ENCODE data around the genes HEXIM2 and GOSR2.

- PRO-cap: no peak
These were observed 4.9 kb downstream of the PLCD3 start for GRCh38 chr17:45127484-45127777.

DNA sequence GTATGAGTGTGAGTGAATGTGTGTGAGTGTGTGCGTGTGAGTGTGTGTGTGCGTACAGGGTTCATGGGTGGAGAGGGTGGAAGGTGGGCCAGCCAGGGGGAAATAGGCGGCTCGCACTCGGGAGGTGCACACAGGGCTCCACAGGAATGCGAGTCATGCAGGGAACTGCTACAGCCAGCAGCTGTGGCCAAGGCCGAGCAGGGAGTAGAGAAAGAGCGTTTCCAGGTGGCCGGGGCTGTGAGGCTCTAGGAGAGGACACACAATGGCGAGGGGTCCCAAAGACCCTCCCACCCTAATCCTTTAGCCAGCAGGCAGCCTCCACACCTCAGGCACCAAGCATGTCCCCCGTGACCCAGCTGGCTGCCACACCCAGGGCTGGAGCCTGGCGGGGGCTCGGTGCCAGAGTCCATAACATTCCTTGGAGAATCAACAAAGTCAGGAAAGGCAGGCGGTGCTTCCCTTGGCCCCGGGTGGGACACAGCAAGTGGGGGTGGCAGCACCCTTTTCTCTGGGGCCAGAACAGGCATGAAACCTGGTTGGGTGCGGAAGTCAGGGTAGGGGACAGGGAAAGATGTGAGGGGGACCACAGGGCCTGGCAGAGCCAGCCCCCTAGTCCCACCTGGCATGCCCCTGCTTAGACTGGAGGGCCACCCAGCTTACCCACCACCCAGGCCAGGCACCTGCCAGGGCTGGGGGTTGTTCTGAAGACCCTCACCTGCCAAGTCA, 4.4 kb downstream of the PLCD3 start:
- PRO-cap: no peak

DNA sequence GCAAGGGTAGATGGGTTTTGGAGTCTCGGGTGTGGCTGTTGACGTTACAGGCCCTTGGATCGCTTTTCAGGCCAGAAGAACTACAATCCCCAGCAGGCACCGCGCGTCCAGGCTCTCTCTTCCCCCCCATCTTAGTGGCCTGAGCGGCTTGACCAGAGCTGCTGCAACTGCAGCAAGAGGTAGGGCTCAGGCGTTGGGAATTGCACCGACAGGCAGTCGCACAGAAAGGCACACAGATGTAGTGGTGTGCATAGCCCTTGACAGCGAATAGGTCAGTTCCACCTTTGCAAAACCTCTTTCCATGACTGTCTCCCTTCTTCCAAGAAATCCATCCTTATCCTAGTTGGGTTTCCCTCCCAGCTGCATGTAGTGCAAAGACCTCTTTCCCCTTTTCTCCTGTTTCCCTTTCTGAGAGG, at the start of gene HEXIM2:
Gene HEXIM2 (plus strand): TSS at position 115 of the 416 bp plus-strand sequence.
- PRO-cap: no peak

DNA sequence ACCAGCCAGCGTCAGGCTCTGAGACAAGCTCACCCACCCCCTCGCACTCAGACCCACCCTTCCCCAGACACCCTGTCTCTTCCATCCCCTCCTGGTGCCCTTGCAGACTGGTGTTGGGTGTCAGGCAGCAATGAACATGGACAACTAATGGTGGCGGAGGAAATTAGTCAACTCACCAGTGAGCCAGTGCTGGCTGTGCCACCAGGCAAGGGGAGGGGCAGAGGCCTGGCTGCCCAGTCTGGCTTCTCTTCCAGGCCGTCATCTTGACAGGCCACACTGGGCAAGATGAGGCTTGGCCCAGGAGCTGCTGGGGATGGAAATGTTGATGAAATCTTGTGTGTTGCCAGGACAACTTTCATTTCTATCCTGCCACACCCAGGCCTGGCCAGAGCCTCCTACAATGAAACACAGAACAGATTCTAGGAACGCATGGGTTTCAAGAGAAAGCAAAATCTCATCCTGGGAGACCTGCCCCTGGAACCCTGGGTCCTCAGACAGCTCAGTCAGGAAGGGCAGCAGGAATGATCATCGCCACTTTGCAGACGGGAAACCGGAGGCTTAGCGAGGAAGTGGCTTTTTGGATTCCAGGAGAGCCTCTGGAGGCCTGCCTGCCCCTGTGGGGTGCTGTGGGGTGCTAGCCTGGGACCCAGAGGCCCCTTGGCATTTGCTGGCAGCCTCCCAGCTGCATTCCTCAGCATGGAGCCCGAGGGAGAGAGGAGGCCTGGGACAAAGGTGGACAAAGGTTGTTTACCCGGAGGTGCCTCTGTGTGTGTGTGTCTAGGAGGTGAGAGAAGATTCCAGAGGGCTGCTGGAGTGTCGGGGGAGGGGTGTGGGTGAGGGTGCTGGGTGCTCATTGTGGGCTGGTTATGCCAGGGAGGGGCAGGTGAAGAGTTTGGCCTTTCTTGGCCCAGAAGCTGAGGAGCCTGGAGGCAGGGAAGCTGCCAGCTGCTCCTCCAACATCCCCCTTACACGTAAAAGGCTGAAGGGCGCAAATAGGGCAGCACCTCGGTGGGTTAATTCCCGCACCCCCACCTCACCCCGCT, 9.4 kb downstream of the HEXIM2 start:
- PRO-cap: bidirectional peak, plus-strand start at position 917 of the sequence, minus-strand start at position 686 of the sequence

DNA sequence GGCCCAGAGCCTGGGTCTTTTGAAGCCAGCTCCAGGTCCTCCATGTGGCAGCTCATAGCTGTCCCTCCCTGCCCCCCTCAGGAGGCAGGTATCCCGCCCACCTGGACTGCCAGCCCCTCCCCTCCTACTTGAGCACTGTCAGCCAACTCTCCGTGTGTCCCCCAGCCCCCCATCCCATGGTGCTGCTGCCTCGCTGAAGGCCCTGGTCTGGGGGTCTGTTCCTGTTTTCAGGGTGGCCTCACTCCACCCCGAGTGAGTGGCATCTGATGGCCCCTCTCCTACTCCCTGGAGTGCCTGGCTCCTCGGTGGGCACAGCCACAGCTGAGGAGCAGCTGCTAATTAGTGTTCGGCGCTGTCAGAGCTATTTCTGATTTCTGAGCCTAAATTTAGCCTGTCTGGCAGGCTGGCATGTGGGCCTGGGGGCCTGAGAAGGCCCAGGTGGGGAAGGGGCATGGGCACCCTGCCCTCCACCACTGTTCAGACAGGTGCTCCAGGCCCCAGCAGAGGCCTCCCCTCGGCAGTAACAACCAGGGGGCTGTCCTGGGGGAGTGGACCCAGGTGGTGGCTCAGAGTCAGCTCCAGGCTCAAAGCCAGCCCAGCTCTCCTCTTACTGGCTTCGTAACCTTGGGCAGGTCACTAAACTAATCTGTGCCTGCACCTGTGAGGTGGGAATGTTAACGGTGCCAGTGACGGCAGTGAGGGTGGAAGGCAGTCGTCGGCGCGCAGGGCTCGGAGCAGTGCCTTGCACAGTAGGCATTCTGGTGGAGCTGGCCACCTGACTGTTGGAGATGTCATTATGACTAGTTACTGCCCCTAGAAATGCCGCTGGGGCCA, 6.4 kb downstream of the FMNL1 start:
- PRO-cap: no peak

GRCh38 chr17:45231743-45231883, 9.9 kb downstream of the FMNL1 start:
- PRO-cap: no peak

DNA sequence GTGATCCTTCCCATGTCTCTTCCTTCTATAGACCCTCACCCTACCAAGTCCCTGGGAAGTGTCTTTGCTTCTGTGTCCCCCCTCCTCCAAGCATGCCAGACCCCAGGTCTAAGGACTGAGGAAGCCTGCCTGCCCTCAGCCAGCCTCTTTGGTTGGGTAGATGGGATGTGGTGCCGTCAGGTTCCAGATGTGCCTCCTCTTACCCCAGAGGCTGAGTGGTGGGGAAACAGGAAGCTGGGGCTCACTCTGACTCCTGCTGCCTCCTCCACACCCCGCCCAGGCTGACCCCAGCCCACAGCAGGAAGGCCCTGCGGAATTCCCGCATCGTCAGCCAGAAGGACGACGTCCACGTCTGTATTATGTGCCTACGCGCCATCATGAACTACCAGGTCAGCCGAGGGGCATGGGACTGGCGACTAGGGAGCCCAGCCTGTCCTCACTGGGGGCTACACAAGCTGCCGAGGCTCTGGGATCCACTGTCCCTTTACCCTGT, 14.2 kb downstream of the FMNL1 start:
- PRO-cap: no peak

- PRO-cap: no peak
These were observed 26.4 kb downstream of the MAP3K14 start for GRCh38 chr17:45290315-45290906.

- PRO-cap: no peak
These were observed 4.1 kb downstream of the MAP3K14 start for GRCh38 chr17:45312472-45313341.

DNA sequence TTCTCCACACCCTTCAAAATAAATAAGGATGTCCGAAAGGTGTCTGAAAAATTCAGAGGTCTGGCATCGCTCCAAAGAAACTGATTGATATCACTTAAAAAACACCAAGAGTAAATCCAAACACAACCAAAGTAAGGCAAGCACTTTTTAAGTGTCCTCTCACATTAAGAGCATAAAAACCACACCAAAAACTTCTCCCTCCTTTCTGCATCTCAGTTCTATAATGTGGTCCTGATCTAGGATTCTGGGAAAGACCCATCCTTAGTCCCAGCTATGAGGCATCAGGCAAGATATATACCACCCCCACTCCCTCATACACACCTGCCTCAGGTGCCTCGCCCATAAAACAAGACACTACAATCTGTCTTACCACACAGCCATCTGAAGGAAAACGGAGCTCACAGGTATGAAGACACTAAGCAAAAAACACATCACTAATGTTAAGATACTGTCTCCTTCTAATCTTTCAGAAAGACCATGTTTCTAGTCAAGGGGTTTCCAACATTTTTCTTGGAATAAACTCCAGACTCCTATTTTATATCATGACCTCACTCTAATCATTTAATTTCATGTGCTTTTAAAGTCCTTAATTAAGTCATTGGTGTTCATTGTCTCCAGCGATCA, 1.3 kb downstream of the MAP3K14 start:
- PRO-cap: unidirectional peak, plus-strand start at position 386 of the sequence

DNA sequence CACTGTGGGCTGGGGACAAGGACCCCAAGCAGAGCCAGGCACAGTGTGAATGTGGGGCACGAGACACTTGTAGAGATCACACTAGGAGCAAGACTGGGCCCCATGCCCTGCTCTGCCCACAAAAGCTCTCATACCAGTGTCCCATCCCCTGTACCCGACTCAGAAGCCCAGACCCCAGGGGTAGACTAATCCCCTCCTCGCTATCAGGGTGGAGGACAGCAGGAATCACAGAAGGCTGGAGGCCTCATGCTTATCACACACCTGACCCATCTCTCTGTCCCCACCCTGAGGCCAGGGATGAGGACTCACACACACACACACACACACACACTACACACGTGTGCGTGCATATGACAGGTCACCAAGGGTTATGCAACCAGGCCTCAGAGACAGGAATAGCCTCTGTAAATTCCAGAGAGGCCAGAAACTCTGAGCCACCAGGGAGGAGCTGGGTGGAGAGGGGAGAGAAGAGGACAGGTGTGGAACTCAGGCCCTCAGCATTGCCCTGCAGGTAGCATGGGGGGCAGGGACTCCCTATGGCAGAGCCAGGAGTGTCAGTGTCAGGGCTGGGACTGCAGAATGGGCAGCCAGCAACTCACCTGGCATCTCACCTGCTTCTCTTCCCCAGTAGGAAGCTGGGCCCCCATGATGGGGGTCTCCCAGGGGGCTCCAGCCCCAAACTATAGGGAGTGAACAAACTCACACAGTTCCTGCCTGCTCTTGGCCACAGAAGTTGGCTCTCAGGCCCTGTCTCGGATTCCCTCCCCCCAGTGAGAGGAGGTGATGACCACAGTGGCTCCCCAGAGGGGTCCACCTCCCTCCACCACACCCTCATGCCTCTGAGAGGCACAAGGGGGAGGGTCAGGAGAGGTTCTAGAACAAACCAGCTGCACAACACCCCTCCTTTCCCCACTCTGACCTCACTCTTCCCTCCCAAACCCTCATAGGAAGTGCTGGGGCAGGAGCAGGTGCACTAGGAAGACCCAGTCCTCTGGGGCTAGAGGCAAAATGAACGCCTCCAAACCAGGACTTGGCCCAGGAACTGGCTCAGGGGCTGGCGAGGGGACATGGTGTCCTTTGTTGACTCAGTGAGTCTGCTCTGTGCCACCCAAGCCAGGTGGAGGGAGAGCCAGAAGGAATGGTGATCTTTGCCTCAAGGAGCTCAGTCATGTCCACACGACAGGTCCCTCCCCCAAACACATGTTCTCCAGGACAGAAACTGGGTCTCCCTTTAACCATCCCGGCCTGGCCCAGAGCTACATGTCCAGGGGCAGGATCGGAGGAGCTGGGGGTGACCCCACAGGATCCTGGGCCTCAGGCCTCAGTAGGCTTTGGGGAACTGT, 20.7 kb downstream of the ARHGAP27 start:
- PRO-cap: no peak

DNA sequence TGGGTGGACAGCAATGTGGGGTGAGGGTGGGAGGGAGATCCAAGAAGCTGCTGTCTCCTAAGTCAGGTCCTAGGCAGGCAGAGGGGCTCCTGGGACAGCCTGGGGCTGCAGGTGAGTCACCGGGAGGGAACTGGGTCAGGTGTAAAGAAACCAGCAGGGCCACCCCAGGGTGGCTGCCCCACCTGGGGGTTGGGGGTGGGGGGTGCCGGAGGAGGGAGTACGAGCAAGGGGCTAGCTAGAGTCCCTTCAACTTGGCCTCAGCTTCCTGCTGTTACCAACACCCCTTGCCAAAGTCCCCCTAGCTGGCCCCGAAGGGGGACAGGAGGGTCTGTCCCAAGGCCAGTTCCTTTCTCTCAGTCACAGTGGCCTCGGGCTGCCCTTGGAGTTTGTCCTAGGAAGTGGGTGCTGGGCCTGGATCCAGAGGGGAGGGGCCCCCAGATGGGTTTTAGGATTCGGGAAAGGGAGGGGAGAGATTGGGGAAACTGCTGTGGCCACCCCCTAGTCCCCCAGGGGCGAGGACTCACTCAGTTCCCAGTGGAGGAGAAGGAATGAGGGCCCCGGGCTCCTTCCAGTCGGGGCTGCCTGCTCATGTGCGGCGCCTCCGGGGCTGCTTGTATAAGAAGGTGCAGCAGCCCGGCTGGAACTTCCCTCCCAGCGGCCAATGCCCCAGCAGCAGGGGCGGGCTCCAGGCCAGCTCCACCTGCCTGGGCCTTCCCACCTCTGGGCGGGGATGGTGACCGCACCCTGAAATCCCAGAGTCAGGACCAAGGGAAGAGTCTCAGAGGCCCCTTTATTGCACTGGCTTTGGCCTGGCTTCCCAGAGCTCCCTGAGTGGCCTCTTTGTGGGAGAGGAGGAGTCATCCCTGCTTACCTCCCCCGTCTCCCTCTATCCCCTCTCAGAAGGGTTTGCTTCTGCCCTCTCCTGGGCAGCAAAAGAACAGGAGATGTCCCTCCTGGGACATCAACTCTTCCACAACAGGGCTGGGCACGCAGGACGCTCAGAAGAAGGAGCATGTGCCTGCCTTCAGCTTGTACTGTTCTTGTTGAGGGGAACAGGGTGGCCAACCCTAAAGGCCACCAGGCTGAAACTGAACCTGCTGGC, 7.3 kb downstream of the ARHGAP27 start:
- PRO-cap: unidirectional peak, minus-strand start at position 71 of the sequence; bidirectional peak, plus-strand start at position 459 of the sequence, minus-strand start at position 353 of the sequence; bidirectional peak, plus-strand start at position 757 of the sequence, minus-strand start at position 572 of the sequence

DNA sequence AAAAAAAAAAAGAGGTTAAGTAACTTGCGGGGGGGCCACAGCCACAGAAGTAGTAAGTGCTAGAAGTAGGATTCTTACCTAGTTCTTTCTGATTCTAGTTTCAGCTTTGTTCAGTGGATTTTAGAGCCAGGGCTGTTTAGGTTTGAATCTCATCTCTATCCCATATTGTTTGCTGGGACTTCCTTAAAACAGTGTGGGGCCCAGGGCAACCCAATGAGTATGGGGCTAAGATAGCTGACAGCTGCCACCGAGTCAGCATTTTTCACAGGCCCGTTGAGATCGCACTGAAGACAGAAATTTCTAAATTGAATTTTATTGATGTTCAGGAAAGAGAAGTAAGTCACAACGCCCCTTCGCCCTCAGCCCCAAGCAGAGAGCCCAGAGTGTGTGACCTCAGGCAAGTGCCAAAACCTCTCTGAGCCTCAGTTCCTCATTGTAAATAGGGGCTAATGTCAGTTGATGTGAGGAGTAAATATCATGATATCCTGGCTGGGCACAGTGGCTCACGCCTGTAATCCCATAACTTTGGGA, 4.0 kb upstream of the PLEKHM1 start:
- PRO-cap: no peak

GRCh38 chr17:46037887-46038406, 38.9 kb downstream of the STH start:
- PRO-cap: no peak

DNA sequence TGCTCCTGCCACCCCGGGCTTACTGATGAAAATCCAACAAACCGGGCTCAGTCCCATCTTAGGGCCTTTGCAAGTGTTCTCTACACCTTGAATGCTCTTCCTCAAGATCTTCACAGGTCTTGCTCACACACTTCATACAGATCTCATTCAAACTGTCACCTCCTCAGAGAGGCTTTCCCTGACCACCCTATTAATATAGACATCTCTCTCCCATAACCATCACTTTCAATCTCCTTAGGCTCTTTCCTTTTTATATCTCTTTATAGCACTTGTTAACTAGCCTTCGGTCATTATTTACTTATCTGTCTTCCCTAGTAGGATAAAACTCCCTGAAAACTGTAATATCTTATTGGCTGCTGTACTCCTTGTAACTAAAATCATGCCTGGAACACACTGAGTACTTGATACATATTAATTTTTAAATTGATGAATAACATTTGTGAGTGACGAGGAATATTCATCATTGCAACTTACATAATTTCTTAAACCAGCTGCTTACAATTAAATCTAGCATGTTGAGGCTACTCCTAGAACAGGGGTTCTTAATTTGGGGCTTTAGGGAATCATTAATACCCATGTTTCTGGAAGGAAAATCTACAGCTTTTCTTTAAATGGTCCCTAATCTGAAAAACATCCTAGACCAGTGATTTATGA, 41.8 kb downstream of the KANSL1 start:
- PRO-cap: no peak

DNA sequence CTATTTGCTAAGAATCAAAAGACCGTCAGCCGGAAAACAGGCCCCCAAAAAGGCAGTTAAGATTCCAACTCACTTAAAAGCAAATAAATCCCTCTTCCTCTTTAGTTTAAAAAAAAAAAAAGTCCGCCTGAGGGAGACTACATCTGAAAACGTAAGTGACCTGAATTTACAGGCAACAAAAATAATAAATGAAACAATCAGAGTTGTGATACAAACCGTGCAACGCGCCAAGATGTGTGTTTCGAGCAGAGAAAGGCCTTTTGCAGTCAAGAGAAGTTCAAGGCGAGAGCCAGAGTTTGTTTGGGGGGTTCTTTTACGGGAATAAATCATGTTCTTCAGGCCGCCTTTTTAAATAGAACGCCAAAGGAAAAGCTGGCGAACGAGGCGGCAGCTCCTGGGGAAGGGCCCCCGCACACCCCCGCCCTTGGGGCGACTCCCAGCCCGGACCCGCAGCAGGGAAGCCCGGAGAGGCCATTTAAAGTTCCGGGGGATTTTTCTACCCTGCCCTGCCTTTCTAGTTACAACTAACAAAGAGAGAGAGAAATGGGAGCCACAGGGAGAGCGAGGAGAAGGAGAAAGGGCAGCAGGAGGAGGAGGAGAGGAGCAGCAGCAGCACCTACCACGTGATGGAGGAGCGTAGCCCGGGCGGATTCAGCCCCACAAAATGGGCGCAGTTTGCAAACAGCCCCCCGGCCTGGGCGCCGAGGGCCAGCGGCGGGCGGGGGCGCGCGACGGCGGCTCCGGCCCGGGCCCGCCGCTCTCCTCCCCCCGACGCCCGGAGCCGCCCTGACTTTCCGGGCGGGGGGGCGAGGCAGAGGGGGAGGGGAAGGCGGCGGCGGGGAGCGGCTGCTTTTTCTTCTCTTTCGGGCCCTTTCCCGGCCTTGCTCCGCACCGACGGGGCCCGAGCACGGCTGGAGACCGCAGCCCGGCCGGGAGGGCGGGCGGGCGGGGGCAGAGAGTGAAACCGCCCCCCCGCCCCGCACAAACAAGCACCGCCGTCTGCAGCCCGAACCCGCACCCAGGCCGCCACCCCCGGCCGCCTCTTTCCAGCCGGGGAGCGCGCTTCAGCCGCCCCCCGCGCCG, 685 bp downstream of the KANSL1 start:
- PRO-cap: bidirectional peak, plus-strand start at position 814 of the sequence, minus-strand start at position 762 of the sequence

DNA sequence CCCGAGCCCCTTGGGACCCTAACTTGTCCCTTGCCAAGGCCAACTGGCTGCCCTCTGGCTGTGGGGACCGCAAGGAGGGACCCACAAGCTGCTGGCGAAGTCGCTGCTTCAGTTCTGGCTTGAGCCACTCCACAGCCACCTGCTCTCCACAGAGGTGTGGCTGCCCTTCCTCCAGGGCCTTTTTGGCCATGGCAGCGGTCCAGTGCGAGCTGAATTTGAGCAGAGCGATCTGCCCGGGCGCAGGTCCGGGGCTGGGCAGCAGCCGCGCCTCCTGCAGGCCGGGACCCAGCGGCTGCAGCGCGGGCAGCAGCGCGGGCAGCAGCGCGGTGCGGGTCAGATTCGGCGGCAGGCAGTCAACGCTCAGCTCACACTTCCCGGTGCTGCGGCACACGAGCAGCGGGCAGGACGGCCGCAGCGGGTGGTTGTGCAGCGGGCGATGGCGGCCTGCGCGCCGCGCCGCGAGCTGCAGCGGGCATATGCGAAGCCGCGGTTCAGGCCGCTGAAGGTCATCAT, 35.0 kb upstream of the LRRC37A start:
- PRO-cap: no peak

DNA sequence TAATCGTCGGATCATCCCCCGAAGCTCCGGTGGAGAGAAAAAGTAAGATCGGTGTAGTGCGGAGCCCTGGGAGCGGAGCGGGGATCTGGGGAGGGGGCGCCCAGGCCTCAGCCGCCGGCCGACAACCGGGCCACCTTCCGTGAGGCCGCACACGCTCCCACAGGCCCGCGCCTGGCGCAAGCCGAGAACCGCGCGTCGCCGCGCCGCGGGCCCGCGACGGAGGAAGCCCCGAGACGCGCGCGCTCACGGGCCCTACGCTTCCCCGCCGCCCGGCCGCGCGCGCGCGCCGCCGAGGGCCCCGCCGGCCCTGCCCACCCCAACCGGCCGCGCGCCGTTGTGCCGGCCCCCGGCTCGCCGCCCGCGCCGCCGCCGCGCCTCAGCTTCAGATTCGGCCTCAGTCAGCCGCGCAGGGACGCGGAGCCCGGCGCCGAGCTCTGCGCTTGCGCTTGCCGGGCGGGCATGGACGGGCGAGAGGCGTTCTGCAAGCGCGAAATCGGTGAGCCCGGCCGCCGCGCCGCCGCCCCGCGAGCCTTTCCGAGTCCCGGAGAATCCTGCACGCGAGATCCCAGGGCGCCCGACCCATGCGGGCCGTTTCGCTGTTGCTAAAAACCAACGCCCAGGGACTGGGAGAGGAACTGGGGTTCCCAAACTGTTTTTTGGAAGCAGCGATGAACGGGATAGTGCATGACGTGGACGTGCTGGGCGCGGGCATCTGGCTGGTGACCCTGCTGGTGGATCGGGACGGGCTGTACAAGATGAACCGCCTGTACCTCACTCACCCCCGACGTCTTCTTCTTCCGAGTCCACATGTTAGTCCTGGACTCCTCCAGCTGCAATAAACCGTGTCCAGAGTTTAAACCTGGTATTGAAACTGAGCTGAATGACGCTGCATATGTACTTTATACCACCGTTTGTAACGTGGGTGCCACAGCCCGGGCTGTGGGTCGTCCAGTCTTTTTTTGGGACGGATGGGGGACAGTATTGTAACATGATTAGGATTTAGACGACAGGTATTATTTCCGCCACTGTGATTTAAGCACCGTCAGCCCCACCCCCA, 27.9 kb upstream of the LRRC37A start:
- PRO-cap: bidirectional peak, plus-strand start at position 397 of the sequence, minus-strand start at position 173 of the sequence; unidirectional peak, minus-strand start at position 792 of the sequence

DNA sequence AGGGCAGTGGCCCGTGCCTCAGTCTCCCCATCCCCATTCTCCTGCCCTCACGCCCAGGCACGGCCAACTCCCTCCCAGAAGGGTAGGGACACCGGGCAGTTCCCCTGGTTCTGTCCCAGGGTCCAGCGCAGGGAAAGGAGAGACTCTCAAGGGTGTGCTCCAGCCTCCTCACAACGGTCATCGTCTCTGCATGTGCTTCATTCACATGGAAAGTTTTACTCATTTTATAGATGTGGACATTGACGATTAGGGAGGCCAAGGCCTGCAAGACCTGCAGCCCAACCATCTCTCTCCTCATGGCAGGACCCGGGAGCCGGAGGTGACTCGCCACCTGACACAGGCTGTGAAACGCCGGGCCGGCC, 47.9 kb downstream of the WNT3 start:
- PRO-cap: no peak

DNA sequence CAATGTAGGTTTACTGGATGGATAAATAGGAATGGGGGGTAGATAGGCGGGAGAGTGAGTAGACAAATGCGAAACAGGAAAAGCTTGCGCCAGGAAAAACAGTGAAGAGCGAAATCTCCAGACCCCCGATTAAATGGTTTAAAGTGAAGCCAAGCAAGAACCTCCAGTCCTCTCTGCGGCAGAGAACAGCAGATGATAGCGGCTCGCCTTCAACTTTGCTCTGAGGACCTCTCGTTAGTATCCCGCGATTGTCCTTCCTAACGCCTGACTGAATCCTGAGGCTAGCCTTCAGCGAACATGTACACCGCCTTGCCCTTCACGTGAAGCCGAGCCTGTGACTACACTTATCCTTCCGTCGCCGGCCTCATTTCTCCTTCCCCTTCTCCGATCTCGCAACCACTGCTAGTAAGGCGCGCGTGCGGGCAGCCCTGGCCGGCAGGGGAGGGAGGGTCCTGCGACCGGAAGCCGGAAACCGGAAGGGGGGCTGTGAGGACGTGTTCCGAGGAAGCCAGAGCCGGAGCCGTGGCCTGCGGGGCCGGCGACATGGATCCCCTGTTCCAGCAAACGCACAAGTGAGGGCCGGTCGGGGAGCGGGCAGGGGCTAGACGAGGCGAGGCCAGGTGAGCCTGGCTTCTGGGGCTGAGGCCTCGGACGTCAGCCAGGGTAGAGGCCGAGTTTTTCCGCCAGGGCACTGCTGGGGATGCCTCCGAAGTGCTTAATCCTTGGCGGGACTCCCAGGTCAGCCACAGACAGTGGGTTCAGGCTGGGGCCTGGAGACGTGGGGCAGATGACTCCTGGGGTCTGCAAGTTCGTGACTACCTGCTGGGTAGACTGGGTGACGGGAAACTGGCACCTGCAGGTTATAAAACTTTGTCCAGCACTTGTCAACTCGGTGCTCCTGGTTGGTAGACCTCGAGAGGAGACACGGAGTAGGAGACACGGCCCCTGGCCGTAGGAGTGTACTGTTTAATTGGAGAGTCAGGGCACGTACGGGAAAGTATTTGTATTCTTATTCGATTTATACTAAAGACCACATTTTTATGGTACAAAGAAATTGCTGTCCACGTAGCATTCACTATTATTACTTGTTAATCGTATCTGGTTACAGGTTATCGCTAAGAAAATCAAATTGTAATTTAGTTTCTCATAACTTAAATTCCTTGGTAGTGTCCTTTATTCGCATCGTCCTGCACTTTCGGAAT, at the start of gene GOSR2:
Gene GOSR2 (plus strand): TSS at position 511 of the 1,202 bp plus-strand sequence.
- PRO-cap: bidirectional peak, plus-strand start at position 489 of the sequence, minus-strand start at position 222 of the sequence

All from duodenum (tissue), 1 donor.